Tibial artery (tissue), 1 donor: ENCODE data around the genes TMPRSS9, LMNB2 and ZNF555.

DNA sequence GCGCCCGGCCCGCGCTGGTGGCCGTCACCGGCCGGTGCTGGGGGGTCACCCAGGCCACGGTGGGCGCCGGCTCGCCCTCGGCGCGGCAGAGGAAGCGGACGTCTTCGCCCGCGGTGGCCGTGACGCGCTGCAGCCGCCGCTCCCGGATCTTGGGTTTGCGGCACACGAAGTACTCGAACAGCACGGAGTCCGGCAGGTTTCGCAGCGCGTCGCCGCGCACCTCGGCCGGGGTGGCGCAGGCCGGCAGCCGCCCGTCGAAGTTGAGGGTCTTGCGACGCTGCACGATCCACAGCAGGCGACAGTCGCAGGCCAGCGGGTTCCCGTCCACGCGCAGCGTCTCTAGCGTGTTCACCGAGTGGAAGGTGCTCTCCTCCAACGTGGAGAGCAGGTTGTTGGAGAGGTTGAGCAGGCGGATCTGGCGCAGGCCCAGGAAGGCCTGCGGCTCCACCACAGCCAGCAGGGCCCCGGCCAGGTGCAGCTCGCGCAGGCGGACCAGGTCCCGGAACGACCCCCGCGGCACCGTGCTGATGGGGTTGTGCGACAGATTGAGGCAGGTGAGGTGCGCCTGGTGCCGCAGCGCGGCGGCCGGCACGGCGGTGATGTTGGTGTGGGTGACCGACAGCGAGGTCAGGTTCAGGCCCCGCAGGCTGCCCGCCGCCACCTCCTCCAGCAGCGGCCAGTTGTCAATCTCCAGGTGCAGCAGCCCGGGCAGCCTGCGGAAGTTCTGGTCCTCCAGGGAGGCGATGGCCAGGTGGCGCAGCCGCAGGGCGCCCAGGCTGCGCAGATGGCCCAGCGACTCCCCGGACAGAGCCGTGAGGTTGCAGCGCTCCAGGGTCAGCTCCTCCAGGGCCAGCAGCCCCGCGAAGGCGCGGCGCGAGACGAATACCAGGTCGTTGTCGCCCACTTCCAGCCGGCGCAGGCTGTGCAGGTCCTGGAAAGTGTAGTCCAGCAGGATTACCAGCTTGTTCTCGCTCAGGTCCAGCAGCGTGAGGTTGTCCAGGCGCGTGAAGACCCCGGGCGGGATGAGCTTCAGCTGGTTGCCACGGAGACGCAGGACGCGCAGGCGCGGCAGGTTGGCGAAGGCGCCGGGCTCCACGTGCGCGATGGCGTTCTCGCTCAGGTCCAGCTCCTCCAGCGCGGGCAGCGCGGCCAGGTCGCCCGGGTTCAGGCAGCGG, 8.8 kb upstream of the PEAK3 start:
- PRO-cap = no peak

DNA sequence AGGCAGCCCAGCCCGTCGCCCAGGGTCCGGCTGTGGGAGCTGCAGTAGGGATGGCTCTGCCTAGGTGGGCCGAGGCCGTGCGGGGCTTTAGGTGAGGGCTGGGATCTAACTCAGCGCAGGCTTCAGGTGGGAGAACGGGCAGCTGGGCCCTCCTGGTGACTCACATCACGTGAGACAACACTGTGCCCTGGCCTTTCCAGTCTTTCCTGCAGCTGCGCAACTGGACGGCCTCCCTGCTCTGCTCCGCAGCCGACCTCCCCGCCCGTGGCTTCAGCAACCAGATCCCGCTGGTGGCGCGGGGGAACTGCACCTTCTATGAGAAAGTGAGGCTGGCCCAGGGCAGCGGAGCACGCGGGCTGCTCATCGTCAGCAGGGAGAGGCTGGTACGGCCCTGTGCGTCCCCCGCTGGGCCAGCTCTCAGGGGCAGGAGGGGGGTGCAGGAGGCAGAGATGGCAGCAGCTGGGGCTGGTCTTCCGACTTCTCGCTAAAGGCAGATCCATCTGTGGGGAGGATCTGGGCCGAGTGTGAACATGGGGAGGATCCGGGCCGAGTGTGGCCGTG, 8.8 kb downstream of the SPPL2B start:
- PRO-cap = no peak

GRCh38 chr19:2360074-2360414, at the start of gene TMPRSS9:
Gene TMPRSS9, plus strand, starts transcription at chr19:2360265.
- PRO-cap = no peak

DNA sequence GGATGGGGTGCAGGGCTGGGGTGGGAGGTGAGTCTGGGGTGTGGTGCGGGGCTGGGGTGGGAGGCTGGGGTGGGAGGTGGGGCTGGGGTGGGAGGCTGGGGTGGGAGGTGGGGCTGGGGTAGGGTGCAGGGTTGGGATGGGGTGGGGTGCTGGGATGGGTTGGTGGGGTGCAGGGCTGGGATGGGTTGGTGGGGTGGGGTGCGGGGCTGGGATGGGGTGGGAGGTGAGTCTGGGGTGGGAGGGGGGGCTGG, 992 bp downstream of the TMPRSS9 start:
- PRO-cap = no peak

GRCh38 chr19:2423597-2424560, 3.5 kb downstream of the TIMM13 start:
- PRO-cap = no peak

- PRO-cap = bidirectional peak, plus-strand start at chr19:2427996, minus-strand start at chr19:2427888
These were observed 705 bp upstream of the TIMM13 start for GRCh38 chr19:2427750-2428832.

GRCh38 chr19:2456507-2457240, at the start of gene LMNB2:
Gene LMNB2, minus strand, starts transcription at chr19:2456959.
- PRO-cap = bidirectional peak, plus-strand start at chr19:2457097, minus-strand start at chr19:2456954

DNA sequence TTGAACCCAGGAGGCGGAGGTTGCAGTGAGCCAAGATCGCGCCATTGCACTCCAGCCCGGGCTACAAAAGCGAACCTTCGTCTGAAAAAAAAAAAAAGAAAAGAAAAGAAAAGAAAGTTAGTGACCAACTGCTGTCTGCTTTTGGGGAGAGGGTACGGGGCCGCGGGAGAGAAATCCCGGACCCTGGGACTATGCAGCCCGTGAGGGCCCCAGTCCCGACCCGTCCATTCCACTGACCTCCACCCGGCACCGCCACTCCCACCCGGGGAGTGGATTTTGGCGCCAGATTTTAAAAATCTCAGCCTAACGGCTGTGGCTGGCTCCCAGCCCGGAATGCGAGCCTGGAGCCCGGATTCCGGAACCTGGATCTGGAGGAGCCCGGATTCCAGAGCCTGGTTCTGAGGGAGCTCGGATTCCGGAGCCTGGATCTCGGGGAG, 6.0 kb upstream of the LMNB2 start:
- PRO-cap = no peak

DNA sequence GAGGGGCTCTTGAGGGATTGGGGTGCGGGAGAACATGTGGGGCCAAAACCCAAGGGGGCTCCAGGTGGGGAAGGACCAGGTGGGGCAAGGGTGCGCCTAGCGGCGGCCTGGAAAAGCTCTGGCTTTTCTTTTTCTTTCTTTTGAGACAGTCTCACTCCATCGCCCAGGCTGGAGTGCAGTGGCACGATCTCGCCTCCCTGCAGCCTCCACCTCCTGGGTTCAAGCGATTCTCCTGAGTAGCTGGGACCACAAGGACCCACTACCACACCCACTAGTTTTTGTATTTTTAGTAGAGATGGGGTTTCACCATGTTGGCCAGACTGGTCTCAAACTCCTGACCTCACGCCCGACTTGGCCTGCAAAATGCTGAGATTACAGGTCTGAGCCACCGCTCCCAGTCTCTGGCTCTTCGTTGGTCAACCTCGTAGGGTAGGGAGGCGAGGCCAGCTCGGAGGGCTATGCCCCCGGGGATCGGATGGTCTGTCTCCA, 3.7 kb downstream of the GADD45B start:
- PRO-cap = no peak

GRCh38 chr19:2495204-2496260, 19.6 kb downstream of the GADD45B start:
- PRO-cap = bidirectional peak, plus-strand start at chr19:2495566, minus-strand start at chr19:2495483; bidirectional peak, plus-strand start at chr19:2495859, minus-strand start at chr19:2495791

- PRO-cap = no peak
These were observed 66.6 kb downstream of the GADD45B start for GRCh38 chr19:2542310-2543135.

DNA sequence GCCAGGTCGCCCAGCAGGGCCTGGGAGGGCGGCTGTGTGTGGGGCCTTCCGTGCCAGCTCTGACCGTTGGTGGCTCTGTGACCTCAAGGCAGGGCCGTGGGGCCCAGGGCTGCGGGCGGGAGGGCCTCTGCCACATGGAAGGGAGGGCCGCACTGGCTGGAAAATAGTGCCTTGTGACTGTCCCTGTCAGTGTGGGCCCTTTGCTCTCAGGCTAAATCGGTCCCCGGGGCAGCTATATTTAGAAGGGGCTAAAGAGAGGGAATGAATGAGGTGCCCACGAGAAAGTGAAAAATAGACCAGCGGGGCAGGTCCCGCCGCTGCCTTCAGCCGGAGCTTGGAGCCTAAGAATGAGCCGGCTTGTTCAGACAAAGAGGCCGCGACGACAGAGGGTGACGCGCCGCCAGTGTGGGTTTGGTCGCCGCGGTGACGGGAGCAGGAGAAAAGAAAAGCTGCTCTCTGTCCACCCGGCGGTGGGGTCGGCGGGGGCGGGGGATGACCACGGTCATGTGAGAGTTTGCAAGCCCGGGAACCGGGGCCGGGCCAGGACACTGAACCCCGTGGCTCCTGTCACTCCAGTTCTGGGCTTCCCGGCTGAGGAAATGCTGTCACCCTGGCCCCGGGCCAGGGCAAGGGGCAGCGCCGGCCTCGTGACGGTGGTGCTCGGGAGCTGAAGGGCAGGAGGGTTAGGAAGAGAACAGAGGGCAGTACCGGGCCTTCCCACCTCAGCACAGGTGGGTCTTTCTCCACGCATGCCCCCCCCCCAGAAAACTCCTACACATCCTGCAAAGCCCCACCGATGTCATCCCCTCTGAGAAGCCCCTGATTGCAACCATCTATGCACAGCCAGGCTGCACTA, 70.6 kb downstream of the GADD45B start:
- PRO-cap = bidirectional peak, plus-strand start at position 241 of the sequence, minus-strand start at position 61 of the sequence; bidirectional peak, plus-strand start at position 279 of the sequence, minus-strand start at position 343 of the sequence; bidirectional peak, plus-strand start at position 670 of the sequence, minus-strand start at position 478 of the sequence

DNA sequence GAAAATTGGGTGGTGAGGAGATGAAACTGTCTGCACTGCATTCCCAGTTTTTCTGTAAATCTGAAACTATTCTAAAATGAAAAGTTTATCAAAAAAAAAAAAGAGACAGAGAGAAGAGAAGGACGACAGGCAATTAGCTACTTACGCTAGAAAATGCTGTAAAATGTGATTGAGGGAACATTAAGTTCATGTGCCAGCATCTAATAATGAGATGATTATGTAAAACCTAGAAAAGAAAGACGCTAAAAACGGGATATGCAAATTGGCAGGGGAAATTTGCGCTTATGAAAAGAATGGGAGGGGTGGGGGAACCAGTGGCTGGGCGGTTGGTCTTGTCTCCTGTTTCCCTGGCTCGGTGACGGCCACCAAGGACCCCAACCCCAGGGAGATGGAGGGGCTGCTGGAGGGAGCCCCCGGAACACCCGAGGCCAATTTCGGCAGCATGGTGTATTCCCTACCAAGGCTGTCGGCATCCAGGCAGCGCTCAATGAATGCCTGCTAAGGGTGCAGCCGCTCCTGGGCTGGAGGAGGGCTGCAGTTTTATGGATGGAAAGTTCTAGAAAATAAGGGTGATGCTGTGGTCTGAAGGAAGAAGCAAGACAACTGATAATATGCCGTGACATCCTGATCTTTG, 34.2 kb downstream of the GNG7 start:
- PRO-cap = no peak

DNA sequence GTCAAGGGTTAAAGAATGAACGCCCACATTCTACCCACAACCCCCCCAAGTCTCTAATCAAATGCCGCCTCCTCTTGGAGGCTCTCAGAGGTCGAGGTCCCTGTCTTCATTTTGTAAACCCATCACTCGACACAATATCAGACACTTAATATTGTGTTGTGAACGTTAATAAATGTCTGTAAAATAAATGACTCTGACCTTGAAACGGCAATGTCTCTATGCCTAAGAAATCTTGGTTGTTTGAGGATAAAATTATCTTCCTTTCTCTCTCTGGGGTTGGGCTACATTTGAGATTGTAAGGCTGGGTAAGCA, 8.7 kb downstream of the GNG7 start:
- PRO-cap = no peak

DNA sequence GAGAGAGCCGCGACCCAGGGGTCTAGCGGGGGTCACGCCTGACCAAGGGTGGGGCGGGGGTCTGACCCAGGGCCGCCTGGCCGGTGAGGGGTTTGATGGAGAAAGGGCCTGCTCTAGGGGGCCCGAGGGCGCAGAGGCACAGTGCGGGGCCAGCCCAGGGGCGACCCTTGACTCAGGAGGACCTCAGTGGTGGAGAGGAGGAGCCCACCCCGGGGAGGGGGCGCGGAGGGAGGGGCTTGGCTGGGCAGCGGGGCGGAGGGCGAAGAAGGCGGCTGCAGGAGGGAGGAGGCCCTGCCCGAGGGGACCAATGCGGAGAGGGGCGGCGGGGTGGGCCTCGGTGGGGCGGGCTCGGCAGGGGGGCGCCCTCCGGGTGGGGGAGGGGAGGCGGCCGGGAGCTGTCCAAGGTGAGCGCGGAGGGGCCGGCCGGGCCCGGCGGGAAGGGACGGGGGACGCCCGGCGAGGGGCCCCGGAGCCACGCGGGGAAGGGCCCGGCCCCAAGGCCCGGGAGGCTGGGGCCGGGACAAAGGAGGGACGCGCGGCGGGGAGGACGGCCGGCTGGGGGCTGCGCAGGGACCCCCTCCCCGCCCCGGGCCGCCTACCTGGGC, 365 bp downstream of the DIRAS1 start:
- PRO-cap = no peak

DNA sequence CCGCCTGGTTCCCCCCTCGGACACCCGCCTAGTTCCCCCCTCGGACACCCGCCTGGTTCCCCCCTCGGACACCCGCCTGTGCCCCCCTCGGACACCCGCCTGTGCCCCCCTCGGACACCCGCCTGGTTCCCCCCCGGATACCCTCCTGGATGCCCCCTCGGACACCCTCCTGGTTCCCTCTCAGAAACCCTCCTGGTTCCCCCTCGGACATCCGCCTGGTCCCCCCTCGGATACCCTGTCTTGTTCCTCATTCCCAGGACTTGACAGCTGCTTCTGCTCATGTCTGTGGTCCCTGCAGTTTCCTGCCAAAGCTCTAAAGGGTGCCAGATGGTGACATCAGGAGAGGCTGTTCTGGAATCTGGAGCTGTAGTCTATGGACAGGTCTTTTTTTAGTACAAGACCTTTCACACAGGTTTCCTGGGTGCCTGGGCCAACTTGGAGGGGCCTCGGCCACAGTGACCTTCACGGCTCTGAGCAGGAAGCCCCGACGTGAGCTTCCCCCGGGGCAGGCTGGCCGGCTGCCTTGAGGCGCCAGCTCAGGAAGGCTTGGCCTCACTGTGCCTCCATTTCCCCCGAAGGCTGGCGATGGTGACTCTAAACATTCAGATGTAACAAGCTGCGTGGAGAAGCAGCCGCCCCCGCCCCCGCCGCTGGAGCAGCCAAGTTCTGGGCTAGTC, 13.0 kb downstream of the SGTA start:
- PRO-cap = no peak

DNA sequence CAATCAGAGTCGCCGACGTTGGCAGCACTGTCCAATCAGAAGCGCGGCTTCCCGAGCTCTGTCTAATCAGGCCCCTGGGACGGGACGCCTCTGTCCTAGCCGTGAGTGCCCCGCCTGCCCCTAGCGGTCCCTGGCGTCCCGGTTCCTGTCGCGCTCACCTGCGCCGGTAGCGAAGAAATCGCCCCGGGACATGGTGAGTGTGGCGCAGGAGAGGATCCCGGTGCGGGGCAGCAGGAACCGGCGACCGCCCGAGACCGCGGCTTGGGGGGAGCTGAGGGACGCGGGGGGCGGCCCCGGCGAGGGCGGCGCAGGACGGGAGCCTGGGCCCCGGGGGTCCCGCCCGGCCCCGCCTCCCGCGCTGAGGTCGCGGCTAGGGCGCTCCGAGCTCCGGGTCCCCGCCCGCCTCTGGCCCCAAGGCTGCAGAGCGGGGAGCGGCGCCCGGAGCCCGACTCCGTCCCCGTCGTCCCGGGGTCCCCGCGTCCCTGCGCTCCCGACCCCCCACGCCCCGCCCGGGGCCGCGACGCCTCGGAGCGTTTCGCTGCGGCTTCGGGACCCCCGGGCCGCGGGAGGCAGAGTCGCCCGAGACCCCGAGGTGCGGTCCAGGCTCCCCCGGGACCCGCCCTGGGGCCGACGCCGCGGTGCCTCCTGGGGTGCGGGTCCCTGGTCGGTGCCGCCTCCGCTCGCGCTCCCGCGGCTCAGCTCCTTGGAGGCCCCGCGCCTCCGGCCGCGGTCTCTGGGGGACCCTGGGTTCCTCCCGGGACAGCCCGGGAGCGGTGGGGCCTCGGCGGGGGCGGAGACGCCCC, at the start of gene ZNF555:
TSS of gene ZNF555 (plus strand) at position 93 of the 803 bp plus-strand sequence.
- PRO-cap = bidirectional peak, plus-strand start at position 93 of the sequence, minus-strand start outside the sequence

DNA sequence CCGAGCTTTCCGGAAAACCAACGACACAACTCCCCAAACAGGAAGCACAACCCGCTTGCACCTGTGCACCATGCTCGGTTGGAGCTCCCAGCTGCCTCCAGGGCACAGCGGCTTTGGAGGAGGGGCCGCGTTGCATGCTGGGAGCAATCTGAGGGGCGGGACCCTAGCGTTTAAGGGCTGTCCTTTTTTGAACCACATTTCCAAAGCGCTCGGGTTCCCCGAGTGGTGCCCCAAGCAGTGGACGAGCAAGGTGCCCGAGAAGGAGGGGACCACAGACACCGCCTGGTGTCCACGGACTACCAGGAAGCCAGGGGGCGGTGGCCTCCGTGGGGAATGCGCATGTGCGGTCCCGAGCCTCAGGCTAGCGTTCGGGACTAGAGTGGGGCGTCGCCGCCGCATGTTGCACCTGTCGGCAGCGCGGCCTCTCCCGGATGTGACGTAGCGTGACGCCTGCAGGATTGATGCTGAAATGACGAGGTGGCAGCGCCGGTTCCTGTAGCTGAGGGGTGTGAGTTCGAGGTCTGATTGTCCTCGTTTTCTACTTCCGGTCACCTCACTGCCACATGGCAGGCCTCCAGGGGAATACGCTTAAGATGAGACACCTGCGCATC, 11.9 kb upstream of the ZNF57 start:
- PRO-cap = no peak

GRCh38 chr19:2952919-2953698, 8.3 kb upstream of the ZNF77 start:
- PRO-cap = no peak

DNA sequence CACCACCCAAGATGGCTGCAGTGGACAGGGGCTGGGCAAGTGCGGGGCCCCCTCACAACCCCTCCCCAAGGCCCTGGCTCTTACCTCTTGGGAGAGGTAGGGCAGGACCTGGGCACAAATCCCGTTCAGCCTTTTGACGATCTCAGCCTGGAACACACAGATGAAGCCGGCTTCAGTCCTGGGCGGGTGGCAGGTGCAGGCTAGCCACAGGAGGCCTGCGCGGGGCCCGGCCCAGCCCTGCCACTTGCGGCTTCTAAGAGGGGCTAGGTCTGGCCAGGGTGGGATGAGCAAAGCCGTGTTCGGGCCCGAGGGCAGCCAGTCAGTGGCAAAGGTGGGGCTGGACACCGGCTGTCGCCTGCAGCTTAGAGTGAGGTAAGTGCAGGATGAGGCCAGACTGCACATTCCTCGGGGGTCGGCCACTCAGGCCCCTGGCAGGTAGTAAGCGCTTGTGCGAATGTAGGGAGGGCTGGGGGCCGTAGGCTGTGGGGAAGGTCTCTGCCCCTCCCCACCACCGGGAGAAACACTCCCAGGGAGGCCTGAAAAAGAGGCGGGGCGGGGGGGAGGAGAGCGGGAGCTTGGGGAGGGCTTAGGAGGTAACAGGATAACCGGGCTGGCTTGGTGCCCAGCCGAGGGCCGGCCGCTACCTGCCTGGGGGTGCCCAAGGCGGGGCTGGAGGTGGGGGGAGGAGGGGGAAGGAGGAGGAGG, 6.6 kb downstream of the TLE5 start:
- PRO-cap = no peak